A549 (cell line): ENCODE data around the genes RND1, FMNL3, RACGAP1 and SMARCD1.

DNA sequence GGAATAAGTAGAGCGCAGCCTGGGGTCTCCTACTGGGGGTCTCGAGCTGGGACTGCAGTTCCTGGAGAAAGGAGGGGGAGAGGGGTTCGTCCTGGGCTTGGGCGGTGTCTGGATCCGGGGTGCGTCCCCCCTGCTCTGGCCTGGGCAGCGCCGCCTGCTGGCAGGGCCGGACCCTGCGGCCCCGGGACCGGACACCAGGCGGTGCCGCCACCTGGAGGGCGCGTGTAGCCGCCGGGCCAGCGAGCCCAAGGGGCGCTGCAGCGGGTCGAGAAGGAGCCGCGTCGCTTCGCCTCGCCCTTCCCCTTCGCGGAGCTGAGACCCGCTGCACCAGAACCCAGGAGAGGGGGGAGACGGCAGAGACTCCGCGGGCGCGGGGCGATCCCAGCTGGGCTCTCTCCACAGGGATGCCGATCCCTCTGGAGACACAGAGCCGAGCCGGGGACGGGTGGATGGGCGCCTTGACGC is 3.7 kb upstream of the CACNB3 start:
- PRO-cap = bidirectional peak, plus-strand start at position 221 of the sequence, minus-strand start at position 163 of the sequence
CAGE:
- cytosol, long polyA plus RNA = no peak
- long polyA plus RNA = no peak
- nucleus, long polyA plus RNA = no peak

DNA sequence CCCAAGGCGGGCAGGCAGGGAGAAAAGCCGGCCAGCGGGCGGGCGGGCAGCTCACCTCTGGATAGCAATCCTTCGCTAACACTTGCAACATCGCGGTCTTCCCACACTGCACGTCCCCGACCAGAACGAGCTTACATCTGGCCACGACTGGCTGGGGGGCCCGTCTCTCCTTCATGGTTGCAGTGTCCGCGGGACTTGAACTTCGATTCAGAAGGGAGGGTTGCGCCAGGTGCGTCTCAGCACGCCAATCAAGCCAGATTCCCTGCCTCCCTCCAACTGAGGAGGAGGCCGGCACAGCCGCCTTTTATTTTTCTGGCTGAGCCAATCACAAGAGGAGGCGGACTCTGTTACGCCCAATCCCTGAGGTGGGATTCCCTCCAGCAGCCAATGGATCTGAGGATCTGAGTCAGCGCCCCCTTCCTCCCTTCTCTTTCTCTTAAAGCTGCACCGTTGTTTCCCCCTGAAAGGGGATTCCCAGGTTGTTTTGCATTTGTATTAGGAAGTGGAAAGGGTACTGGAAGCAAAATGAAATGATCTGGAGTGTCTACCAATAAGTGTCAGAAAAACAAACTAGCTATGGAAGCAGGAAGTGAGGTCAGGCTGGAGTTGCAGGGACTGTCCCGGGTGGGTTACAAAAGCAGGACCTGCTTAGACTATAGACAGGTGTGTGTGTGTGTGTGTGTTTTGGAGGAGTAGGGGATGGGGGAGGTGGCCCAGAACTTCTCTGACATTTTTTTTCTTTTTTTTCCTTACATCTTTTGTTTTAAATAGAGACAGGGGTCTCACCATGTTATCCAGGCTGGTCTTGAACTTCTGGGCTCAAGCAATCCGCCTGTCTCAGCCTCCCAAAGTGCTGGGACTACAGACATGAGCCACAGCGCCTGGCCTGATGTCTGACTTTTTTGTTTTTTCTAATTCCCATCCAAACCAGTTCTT is at the start of gene RND1:
Gene RND1, minus strand, starts transcription at position 278 of the 936 bp plus-strand sequence.
- PRO-cap = unidirectional peak, minus-strand start at position 279 of the sequence
CAGE:
- cytosol, long polyA plus RNA = start-site peak on the minus strand centred at position 279 of the sequence, 6 bp wide, 180 and 262 reads in 2 replicates
- long polyA plus RNA = no peak
- nucleus, long polyA plus RNA = start-site peak on the minus strand centred at position 277 of the sequence, 9 bp wide, 223 and 457 reads in 2 replicates

- PRO-cap = no peak
CAGE:
- cytosol, long polyA plus RNA = no peak
- long polyA plus RNA = no peak
- nucleus, long polyA plus RNA = no peak
Observed at GRCh38 chr12:48979434-48980559, 1.7 kb downstream of the WNT1 start.

GRCh38 chr12:48996582-48997730 is 2.2 kb downstream of the DDN start:
- PRO-cap = no peak
CAGE:
- cytosol, long polyA plus RNA = no peak
- long polyA plus RNA = no peak
- nucleus, long polyA plus RNA = no peak

GRCh38 chr12:49003386-49003677 is 4.2 kb upstream of the DDN start:
- PRO-cap = no peak
CAGE:
- cytosol, long polyA plus RNA = no peak
- long polyA plus RNA = no peak
- nucleus, long polyA plus RNA = start-site peak on the minus strand at chr12:49003484-49003614, 23 and 27 reads in 2 replicates

DNA sequence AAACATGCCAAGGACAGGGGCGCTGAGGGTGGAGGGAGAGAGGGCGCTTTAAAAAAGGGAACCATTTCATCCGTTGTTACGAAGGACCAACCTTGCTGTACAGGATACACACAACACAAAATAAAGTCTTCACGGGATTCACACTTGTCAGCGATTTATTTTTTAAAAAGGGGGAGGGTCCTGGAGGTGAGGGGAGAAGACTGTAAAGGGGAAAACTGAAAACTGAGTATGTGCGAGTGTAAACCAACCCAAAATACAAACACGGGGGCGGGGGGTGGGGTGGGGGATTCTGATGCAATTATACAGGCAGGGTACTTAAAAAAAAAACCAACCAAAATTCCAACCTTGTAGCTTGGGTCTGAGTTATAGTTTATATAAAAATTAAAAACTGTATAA is 521 bp upstream of the PRKAG1 start:
- PRO-cap = no peak
CAGE:
- cytosol, long polyA plus RNA = no peak
- long polyA plus RNA = no peak
- nucleus, long polyA plus RNA = no peak

- PRO-cap = no peak
CAGE:
- cytosol, long polyA plus RNA = no peak
- long polyA plus RNA = no peak
- nucleus, long polyA plus RNA = no peak
Observed at GRCh38 chr12:49020298-49021027, 1.9 kb upstream of the PRKAG1 start.

DNA sequence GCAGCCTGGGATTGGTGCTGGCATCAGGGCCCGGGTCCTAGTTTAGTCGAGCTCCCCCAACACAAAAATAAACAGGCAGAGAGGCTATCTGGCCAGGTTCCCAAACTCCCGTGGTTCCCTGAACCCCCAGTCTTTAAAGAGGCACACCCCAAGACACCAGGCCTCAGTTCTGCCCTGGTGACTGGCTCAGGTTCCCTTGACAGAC is 1.4 kb downstream of the KMT2D start:
- PRO-cap = no peak
CAGE:
- cytosol, long polyA plus RNA = no peak
- long polyA plus RNA = no peak
- nucleus, long polyA plus RNA = no peak

DNA sequence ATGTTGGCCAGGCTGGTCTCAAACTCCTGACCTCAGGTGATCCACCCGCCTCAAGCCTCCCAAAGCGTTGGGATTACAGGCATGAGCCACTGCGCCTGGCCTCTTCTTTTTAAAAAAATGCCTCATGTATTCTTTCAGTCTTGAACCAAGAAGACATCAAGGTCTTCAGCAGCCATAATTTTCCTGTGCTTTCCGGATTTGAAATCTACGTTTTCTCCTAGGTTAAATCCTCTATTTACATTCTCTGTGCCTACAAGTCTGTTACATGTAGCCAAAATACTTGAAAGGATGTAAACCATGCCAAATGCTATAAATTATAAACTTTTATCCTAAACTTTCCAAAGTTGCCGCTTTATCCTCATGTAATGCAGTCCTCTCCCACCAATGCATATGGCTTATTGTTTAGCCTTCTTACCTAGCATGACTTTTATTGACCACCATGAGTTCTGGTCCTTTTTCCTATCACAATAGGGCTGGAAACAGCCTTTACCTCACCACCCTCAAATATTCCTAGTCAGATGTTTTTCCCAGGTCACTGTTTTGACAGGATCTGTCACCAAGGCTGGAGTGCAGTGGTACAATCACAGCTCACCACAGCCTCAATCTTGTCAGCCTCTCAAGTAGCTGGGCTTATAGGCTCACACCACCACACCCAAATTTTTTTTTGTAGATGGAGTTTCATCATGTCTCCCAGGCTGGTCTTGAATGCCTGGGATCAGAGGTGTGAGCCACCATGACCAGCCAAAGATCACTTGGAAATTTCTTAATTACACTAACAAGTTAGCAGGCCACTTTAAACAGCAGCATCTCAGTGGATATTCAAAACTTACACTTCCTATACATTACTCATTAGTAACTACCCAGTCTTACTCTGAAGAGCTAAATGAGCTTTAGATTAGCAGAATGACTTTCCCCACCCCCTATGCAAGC is 4.3 kb downstream of the TUBA1B start:
- PRO-cap = no peak
CAGE:
- cytosol, long polyA plus RNA = no peak
- long polyA plus RNA = no peak
- nucleus, long polyA plus RNA = no peak

DNA sequence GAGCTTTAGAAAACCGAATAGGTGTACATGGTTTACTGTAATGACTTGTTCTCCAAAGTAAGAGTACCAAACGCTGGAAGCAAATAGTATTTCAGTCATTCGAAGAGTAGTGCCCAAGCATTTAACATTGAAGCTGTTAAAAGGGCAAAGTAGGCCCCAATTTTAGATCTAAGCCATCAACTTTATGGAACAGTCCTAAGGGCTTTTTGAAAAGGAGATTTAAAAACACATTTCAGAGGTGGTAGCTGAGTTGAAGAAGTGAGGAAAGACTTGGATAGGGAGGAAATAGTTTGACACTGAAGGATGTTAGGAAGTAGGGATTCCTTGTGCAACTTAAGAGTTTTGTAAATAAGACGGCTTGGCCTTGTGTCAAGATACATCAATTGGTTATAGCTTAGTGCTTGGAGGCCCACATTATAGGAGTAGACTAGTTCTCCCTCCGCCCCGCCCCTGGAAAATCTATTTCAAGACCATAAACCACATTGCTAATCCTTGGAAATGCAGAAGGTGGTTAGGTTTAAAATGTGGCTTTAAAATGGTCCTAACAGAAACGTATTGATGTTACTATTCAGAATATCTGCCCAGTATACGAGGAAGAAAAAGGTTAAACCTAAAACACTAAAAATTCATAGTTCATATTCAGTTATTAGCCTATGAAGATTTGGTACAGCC is 844 bp upstream of the TUBA1B start:
- PRO-cap = no peak
CAGE:
- cytosol, long polyA plus RNA = no peak
- long polyA plus RNA = no peak
- nucleus, long polyA plus RNA = no peak

GRCh38 chr12:49214648-49215543 is 26.0 kb upstream of the TUBA1A start:
- PRO-cap = no peak
CAGE:
- cytosol, long polyA plus RNA = no peak
- long polyA plus RNA = no peak
- nucleus, long polyA plus RNA = no peak

DNA sequence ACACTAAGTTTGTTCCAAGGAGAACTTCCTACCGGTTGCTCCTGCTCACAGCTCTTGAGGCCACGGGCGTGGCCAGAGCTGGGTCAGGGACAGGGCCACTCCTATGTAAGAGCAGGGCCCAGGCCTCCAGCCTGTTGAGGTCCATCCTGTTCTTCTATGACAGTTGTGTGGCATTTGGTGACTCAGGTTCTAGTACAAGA is 36.9 kb upstream of the TUBA1A start:
- PRO-cap = no peak
CAGE:
- cytosol, long polyA plus RNA = no peak
- long polyA plus RNA = no peak
- nucleus, long polyA plus RNA = no peak

DNA sequence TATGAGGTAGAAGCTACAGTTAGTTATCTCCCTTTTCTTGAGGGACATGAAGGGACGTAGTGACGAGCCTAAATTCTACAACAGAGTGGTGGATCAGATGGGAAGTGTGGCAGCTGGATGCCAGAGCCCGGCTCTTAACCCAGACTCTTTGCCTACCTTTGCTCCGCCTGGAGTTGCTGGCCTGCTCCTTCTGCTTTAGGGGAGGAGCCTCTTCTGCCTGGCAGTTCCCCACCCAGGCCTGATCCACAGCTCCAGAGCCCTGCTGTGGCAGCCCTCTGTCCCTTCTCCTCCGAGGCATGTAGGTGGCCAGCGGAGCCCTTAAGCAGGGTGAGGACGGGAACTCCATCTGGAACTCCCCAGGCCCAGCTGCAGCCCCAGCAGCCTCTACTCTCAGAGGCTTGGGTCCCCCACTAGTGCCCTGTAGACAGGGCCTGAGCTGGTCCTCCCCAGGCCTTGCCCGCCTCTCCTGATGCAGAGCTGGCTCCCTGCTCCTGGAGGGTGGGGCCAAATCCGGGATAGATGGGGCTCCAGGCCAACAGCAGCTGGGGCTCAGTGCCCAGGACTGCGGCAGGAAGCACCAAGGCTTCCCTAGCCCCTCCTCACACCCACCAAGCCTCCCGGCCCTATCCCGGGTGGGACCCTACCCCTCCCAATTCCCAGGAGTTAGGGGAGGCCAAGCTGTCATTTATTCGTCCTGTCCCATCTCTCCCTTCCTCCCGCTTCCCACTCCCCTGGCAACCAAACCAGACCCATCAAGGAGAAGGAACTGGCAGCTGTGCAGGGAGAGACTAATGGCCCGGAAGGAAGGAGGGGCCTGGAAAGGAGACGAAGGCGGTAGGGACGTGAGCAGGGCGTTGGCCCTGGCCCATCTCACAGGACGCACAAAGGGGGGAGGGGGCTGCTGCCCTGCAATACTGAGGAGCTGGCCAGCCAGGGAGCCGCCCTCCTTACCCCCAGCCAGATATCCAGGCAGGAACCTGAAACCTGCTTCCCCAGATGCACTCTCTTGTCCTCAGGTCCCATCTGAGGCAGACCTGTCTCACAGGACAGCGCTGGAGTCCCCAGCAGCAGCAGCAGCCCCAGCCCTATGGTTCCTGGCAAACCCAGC is 1.9 kb upstream of the PRPH start:
- PRO-cap = no peak
CAGE:
- cytosol, long polyA plus RNA = no peak
- long polyA plus RNA = no peak
- nucleus, long polyA plus RNA = no peak

- PRO-cap = bidirectional peak, plus-strand start at chr12:49707743, minus-strand start at chr12:49707611
CAGE:
- cytosol, long polyA plus RNA = no peak
- long polyA plus RNA = no peak
- nucleus, long polyA plus RNA = no peak
Observed at GRCh38 chr12:49707173-49707676, at the start of gene FMNL3. Gene FMNL3 (minus strand): TSS chr12:49707405.

- PRO-cap = no peak
CAGE:
- cytosol, long polyA plus RNA = no peak
- long polyA plus RNA = no peak
- nucleus, long polyA plus RNA = no peak
Observed at GRCh38 chr12:49827125-49827672, 1.0 kb downstream of the NCKAP5L start.

- PRO-cap = no peak
CAGE:
- cytosol, long polyA plus RNA = no peak
- long polyA plus RNA = no peak
- nucleus, long polyA plus RNA = no peak
Observed at GRCh38 chr12:49827673-49828318, 417 bp downstream of the NCKAP5L start.

GRCh38 chr12:49962712-49963376 is 1.2 kb downstream of the AQP5 start:
- PRO-cap = bidirectional peak, plus-strand start at chr12:49963132, minus-strand start at chr12:49963097
CAGE:
- cytosol, long polyA plus RNA = no peak
- long polyA plus RNA = no peak
- nucleus, long polyA plus RNA = no peak

DNA sequence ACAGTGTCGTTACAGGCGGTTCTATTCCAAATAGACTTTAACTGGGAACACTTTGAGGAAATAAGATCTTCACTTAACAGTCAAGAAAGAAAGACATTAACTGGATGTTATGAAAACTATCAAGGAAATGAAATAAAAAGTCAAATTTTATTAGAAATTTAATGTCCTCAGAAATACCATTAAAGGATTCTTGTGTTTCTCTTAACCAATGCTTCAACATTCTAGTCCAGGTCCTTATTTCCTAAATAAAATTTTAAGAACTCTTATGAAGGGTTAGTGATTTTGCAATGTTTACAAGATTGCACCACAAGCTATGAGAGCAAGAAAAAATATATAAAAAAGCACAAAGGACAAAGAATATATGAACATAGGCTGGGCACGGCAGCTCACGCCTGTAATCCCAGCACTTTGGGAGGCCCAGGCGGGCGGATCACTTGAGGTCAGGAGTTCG is 7.8 kb downstream of the RACGAP1 start:
- PRO-cap = no peak
CAGE:
- cytosol, long polyA plus RNA = no peak
- long polyA plus RNA = no peak
- nucleus, long polyA plus RNA = no peak

DNA sequence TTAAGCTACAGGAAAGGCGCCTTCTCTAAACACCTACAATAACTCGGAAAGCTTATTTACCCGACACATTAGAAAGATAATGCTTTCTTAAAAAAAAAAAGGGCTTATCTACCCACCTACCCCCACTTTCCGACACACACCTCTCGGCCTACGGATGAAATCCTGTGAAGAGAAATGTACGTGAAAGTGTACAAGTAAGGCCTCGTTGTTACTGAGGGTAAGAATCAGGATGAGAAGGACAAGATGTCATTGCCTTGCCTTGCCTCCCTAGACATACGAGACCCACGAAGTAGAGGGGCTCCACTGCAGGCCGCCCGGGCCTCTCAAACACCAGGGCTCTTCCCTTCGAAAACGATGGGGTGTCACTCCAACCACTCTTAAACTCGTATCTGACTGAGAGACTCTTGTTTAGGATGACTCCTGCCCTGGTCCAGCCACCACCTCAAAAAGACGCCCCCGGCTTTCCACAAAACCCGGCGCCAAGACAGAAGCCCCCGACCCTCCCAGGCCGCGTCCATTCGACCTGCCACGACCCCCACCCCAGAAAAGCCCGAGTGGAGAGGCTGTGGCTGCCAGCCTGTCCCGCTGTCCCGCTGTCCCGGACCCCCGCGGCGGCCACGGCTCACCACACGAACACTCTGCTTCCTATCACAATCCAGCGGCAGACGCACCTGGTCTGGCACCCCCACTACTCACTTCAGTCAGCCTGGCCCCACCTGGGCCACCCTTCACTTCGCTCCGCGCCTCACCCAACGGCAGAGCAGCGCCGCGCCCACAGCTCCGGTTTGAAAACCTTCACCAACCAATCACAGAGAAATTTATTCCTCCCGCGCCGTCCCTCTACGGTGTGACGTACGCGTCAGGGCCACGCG is at the start of gene RACGAP1:
Gene RACGAP1, minus strand, starts transcription at position 793 of the 872 bp plus-strand sequence.
- PRO-cap = bidirectional peak, plus-strand start outside the sequence, minus-strand start at position 757 of the sequence
CAGE:
- cytosol, long polyA plus RNA = start-site peak on the minus strand centred at position 730 of the sequence, 66 bp wide, 333 and 314 reads in 2 replicates
- long polyA plus RNA = start-site peak on the minus strand centred at position 725 of the sequence, 65 bp wide, 552 and 269 reads in 2 replicates
- nucleus, long polyA plus RNA = start-site peak on the minus strand centred at position 735 of the sequence, 56 bp wide, 600 and 142 reads in 2 replicates

DNA sequence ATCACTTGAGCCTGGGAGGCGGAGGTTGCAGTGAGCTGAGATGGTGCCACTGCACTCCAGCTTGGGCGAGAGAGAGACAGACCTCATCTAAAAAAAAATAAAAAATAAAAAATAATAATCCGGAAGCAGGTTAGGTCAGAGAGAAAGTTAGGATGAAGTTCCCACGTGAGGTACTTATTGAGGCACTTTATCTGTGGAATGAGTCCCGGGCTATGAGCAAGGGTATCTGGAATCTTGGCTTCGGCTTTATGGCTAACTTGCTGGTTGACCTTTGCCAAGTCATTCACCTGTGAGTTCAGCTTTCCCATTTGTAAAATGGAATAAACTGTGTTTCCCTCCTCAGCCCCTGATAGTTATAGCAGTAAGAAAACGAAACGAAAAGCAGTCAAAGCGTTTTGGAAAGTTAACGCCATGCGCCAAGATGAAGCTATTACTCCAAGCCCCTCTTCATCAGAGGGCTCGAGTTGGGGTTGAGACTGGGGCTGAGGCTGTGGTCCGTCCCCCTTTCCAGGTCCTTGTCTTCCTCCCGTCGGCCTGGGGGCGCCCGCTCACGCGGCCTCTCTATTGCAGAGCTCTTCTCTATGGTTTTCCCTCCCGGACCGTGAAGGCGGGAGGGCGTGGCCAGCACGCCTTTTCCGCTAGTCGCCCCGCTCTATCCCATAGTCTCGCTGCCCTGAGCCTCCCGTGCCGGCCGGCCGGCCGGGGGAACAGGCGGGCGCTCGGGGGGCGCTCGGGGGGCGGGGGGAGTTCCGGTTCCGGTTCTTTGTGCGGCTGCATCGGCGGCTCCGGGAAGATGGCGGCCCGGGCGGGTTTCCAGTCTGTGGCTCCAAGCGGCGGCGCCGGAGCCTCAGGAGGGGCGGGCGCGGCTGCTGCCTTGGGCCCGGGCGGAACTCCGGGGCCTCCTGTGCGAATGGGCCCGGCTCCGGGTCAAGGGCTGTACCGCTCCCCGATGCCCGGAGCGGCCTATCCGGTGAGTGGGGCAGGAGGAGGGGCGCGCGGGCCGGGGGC is at the start of gene SMARCD1:
Gene SMARCD1, plus strand, starts transcription at position 766 of the 1,008 bp plus-strand sequence.
- PRO-cap = bidirectional peak, plus-strand start at position 775 of the sequence, minus-strand start at position 715 of the sequence
CAGE:
- cytosol, long polyA plus RNA = no peak
- long polyA plus RNA = start-site peak on the plus strand centred at position 773 of the sequence, 378 bp wide, 251 and 53 reads in 2 replicates
- nucleus, long polyA plus RNA = no peak